Neural crest cell (in vitro differentiated cells): ENCODE measurements around a stretch of chr10.

DNA sequence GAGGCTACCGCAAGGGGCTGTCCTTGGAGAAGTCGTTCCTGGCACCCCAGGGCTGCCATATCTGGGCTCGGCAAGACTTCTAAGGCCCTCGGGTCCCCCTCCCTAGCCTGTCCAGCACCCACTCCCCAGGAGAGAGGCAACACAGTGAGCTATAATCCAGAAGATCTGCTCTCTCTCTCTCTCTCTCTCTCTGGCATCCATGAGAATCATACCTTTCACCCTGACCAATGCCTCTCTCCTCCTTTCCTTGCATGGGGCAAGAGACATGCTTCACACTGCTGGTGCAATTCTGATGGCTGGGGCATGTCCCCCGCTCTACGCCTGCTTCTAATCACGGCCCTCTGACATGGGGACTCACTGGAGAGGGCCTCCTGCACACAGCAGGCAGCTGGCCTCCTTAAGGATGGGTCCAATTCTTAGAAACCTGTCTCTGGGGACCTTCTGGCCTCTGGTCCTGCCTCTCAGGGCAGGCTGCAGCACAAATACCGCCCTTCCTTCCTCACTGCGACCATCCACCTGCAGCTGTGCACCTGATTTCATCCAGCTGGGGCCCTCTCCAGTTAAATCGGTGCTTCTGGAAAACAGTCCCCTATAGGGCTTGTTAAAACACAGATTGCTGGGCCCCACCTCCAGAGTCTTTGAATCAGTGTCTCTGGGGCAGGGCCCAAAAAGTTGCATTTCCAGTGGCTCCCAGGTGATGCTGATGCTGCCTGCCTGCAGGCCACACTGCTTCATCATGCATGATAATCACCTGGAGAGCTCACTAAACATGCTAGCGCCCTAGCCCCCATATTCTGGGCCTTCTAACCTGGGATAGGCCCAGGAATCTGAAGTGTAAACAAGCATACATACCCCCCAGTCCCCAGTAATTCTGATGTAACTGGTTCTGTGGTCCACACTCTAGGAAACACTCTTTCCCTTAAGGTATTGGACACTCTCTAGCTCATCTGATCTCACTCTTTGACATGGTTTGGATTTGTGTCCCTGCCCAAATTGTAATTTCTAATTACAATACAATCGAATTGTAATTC, 27.0 kb downstream of the ANXA11 start:
- PRO-cap, result no peak

GRCh38 chr10:80265601-80266513, 23.6 kb downstream of the MAT1A start:
- PRO-cap, result bidirectional peak, plus-strand start at chr10:80266154, minus-strand start at chr10:80266148; unidirectional peak, minus-strand start at chr10:80266248

DNA sequence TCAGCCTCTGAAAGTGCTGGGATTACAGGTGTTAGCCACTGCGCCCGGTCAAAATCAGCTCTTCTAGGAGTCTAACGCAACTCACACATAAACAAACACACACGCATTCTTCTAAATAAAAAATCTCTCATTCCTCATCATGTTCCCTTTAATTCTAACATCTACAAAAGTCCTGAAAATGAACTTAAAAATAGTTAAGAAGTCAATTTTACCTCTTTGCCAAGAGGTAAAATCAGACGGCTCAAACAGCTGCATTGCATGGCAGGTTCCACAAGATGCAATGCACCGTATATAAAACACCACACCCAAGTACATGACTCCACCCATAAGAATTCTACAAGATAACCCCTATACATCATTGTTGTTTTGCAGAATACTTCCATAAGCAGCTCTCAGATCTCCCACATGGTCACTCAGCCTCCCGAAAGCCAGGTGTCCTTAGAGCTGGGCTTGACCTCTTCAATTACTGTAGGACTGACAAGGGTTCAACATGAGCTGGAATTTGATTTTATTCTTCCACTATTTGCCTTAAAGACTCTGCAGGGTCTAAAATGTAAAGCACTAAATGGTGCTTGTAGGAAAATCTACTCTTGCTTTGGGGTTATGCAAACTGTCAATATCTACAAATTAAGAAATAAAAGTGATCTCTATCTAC, 3.3 kb downstream of the MAT1A start:
- PRO-cap, result no peak

- PRO-cap, result no peak
These were observed 2.1 kb downstream of the MAT1A start for GRCh38 chr10:80287336-80287790.

DNA sequence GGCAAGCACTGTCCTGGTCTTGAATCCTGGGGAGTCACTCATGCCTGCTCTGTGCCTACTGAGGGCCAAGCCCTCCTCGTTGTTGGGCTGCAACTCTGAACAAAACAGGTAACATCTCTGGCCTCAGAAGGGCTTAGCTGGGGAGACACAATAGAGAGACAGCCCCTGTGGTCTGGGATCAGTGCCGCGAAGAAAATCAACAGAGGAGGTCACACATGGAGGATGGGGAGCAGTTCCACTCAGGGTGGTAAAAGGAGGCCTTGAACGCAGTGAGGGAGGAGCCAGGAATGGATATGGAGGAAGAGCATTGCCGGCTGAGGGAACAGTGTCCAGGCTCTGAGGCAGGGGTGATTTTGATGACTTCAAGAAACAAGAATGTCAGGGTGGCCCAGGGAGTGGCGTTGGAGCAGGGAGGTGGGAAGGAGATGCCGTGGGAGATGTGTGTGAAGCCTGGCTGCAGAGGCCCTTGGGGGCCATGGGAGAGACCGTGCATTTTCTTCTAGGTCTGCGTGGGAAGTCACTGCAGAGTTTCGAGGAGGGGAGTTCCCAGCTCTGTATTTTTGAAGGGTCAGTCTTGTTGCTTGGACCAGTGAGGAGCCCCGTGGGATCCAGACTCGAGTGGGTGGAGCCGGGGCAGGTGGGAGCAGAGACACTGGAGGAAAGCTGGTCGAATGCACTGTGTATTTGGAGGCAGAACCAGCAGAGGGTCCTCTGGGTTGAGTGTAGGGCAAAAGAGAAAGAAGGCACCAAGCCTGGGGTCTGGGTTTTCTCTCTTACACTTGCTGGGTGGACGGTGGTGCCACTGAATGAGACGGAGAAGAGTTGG, 35.7 kb upstream of the SH2D4B start:
- PRO-cap, result no peak

- PRO-cap, result no peak
These were observed 34.9 kb upstream of the SH2D4B start for GRCh38 chr10:80502649-80503335.

DNA sequence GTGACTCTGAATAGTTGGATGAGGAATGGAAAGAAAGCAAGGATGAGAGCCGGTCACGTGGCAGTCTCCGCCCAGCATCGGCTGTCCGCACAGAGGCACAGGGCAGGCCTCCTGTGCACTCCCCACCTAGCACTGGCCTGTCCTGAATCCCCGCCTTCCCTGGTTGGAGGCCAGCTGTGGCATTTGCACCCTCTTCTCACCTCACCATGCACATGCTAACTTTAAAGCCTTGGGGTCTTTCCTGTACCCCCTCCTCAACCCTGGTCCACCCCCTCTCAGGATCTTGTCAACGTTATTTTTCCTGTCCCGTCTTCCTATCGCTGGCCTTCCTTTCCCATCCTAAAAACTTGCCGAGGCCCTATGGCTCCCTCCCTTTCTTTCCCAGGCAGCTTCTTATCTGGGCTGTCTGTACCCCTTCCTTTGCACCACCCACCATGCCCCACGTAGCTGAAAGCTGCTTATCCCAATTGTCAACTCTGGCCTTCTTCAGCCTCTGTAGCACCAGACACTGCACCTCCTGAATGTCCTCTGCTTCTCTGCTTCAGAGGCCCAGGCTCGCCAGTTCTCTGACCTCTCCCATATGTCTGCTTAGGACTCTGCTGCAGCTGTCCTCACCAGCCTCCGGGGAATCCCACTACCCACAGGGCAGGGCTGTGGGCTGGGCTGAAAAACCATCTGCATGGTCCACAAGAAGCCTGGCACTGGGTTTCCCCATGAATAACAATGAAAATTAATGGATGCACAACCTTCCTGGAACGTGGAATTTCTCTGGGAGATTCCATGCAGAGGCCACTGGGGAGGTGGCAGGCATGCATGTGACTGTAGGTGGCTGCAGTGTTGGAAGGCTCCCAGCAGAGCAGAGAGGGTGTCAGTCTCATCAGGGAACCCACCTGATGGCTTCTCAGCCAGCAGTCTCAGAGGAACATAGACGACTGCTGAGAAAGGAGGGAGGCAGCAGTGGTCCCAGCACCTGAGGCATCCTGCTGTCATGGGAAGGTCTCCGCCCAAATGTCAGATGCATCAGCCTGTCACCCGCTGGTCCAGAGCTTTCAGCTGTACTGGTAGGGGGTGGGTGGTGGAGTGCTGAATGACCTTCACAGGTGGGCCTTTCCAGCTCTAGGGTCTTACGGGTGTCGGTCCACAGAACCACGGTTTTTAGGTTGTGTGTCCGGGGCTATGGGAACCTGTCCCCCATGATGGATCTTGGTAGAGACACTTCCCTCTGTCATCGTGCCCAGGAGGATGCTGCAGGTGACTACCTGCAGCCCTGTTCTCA, 16.9 kb upstream of the SH2D4B start:
- PRO-cap, result no peak

- PRO-cap, result no peak
These were observed 7.7 kb downstream of the SH2D4B start for GRCh38 chr10:80545402-80545799.

DNA sequence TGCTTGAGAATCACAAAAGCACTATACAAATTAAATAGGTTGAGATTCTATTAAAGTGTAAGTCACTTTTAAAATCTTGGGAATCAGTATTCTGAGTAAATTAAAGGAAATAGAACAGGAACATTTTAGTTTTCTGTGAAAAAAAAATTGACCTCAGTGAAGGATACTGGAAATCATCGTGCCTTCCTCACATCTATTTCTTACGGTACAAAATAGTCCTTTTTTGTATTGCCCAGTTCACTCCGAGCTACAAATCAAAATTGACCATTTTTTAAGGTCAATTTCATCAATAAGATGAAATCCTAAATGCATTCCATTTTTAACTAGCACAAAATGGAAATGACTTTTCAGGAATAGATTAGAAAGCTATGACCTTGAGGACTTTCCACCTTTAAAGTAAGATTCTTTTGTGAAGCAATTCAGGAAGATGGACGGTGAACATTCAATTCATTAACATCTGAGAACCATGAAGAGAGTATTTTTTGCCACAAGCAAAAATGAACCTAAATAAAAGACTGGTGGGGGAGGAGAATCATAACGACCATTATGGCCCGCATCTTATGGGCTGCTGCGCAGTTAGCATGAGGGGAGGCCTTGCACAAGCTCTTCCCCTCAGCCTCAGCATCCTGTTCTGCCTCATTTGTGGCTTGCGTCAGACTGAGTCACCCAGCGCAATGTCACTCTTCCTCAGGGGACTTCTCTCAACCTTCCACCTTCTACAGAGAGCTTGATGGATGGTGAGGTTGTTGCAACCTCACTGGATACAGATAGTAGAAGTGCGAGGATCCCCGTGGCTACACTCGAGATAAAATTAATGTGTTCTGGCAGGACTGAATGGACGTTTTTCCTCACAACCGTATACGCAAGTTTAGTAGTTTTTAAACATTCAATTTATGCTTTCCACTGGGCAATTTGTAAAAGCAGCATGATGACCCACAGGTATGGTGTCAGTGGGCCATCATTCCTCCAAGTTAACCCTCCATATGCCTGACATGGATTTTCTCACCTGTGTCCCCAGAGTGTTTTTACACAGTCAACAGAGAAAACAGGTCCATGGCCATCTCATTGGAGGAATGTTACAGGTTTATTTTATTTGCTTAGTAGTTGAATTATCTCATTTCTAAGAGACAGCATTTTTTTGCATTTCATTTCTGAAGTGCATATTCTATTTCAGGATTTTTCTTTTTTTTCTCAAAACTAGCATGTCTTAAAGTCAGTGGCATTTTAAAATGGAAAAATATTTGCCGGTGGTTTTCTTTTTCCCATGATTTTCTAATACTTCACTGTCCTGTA, 16.8 kb upstream of the GPR15LG start:
- PRO-cap, result no peak

DNA sequence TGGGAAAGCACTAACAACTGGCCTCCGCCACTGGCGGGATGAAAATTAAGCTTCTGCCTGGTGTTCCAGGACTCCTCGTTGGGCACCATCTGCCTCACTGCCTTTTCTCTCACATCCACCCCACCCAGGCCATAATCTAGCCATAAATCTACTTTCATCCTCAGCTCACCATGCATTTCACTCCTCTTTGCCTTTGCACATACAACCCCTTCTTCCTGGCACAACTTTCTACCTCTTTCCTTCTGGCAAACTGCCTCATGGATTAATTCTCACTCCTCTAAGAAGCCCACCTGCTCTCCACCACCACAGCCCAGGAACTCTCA, 3.9 kb downstream of the CDHR1 start:
- PRO-cap, result no peak

DNA sequence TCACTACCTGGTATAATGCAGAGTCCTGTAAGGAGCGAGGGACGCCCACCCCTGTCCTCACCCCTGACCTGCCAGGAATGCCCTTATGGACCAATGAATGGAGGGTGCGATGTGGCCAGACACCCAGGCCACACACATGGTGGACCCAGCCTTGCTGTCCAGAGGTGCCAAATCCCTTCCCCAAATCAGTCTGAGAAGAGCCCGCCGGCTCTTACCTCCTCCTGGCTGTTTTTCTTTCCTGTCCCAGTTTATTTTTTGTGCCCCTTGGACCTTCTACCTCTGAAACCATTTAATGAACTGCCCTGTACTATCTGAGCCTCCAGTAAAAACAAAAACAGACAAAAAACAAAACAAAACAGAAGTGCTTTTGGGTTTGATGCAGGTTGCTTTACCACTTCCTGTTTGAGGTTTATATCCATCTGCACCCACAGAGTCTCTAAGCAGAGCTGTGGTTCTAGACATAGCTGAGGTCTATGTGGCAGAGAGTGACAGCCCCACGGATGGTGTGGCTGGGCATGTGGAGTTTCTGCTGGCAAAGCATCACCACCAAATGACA, 754.4 kb downstream of the GRID1 start:
- PRO-cap, result no peak

- PRO-cap, result no peak
These were observed 419.5 kb downstream of the GRID1 start for GRCh38 chr10:85946977-85947536.

GRCh38 chr10:86163306-86163892, 203.2 kb downstream of the GRID1 start:
- PRO-cap, result no peak

DNA sequence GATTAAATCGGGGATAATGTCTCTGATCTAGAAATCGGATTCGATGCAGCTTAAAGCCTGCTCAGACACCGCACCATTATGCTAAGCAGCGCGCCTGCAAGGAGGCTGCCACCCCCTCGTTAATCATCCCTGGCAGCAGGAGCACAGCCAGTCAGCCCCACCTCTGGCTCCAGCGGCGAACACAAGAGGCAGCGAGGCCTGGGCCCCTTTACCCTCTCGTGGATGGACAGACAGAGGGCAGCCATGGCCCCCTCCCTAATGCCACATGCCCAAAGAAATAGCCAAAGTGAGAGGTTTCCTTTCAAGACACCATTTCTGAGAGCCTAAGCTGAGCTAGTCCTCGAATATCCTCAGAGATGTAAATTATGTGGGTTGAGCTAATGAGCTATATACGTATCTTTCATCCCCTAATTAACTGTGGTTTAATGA, 122.1 kb downstream of the GRID1 start:
- PRO-cap, result no peak

GRCh38 chr10:86499723-86500980, 21.4 kb downstream of the WAPL start:
- PRO-cap, result no peak

GRCh38 chr10:86657375-86657770, 3.0 kb downstream of the OPN4 start:
- PRO-cap, result no peak

- PRO-cap, result no peak
These were observed 17.9 kb downstream of the LDB3 start for GRCh38 chr10:86686112-86686632.

DNA sequence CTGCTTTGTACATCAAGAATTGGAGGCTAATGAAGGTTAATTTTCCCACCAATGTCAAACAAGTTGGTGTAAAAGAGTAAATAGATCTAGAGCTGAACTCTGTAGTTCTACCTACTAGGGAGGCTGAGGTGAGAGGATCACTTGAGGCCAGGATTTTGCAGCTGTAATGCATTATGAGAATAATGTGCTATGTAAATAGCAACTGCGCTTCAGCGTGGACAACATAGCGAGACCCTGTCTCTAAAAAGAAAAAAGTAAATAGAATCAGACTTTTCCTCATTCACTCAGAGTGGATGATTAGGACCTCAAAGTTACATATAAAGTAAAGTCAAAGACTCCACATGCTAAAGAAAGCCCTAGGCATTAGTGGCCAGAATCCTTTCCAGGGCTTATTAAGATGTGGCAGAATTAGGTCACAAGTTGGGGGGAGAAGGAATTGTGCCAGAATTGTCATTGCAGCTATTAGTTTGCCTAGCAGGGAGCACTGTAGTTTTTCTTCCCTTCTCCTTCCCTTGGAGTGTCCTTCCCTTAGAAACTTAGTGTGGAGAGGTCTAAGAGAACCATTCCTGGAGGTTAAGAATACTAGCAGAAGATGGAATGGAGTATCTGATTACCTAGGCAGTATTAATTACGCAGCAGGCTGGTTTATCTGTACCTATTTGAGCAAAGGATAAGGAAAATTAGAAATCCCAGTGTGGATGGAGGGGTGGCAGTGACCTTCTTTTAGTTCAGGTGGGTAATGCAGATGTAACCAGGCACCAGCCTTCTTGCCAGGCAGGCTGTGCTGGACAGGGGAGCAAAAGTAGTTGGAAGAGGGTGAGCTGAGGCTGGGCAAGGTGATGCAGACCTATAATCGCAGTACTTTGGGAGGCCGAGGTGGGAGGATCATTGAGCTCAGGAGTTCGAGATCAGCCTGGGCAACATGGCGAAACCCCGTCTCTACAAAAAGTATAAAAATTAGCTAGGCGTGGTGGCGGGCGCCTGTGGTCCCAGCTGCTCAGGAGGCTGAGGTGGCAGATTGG, 13.1 kb downstream of the BMPR1A start:
- PRO-cap, result no peak

- PRO-cap, result no peak
These were observed 84.8 kb downstream of the BMPR1A start for GRCh38 chr10:86841039-86841765.

DNA sequence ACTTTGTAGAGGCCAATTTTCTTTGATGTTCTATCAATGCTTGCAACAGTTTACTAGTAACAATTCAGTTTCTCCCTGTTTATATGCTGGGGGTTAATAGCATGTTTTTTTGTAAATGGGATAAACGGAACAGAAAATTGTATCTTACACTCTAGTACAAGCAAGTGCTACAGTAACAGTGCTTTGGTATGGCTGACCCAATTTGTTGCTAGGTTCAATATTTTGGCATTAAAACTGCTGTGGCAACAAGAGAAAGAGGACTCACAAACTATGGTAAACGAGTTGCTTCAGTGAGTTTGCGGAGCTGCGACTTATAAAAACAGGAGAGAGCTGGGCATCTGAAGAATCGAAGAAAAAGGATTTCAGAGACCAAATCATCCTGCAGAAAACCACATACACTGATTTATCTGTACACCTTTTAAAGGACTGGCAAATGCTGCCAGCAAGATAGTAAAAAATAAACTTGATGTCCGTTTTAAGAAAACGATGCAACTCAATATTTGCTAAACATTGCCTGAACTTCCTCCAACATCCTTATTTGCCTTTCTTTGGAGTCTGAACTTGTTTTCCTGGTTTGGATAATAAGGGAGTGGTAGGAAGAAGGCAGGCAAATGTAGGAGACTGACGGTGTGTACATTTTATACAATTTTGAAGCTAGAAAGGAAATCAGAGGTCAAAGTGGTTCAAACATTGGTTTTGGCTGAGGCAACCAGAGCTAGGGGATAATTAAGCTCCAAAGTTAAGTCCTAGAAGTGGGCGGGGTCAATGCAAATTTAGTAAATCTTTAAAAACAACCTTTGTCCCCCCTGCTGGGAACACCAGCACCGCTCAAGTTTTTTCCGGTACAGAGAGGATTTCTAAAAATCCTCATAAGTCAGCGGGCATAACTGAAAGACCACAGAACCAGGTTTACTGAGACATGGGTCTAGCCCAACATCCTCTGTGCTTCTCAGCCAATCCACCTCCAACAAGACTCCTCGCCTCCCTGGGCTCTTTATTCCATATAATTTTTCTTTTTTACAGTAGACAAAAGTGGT, 2.0 kb downstream of the GLUD1 start:
- PRO-cap, result no peak